AG10803 (cell line): ENCODE measurements around the genes AQP10 and EFNA3.

DNA sequence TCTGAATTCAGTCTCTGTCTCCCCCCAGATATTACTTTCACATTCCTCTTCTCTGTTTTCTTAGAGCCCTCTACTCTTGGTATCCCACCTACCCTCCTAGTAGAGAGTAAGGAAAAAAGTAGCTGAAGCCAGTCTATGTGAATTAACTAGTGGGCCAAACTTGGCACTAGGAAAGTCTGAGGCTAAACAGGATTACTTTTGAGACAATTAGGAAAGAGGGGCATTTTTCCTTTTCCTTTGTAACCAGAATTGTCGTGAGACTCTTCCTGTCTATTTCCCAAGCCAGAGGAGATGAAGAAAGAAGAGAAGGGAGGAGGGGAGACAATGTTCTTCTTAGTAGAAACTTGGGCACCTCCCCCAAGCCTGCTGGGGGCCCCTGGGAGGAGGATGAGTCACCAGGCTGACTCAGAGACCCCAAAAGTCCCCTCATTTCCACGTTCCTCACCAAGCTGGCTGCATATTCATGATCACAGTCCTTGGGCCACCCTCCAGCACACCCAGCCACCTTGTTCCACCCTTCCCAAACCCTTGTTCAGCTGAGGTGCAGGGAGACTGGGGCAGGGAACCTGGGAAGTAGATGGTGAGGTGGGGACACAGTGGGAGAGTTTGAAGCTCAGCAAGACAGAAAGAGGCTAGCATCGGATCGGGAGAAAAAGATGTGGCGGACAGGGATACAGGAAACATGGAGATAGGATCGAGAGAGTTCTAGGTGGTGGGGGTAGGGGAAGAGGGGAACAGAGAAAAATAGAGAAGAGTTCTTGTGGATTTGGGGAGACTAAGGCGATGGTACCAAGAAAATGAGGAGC lies 848 bp downstream of the RAB13 start:
- RRBS, result no CpG with 5 or more reads among the region's 7 CpGs

DNA sequence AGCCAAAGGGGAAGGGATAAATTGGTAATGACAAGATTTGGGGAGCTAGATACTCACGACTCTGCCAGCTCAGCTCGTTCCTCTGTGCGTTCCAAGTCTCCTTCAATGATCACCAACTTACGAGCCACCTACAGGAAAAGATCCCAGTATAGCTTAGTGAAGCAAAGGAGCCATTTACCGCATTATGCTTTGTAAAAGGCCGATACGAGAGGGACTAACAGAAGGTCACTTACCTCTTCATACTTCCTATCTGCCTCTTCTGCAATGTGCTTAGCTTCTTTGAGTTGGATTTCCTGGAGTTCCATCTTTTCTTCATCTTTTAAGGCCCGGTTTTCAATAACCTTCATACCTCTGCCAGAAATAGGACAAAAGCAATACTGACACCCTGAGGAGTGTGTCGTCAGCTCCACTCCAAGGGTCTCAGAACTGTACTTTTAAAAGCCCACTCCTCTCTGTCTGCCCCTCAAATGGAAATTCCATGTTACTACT lies 19.0 kb downstream of the TPM3 start:
- RRBS, result no CpG with 5 or more reads among the region's 9 CpGs

- RRBS, result under 1% methylated on average over 12 of the region's 58 CpGs
Measured at GRCh38 chr1:154221015-154222244, 675 bp downstream of the UBAP2L start.

DNA sequence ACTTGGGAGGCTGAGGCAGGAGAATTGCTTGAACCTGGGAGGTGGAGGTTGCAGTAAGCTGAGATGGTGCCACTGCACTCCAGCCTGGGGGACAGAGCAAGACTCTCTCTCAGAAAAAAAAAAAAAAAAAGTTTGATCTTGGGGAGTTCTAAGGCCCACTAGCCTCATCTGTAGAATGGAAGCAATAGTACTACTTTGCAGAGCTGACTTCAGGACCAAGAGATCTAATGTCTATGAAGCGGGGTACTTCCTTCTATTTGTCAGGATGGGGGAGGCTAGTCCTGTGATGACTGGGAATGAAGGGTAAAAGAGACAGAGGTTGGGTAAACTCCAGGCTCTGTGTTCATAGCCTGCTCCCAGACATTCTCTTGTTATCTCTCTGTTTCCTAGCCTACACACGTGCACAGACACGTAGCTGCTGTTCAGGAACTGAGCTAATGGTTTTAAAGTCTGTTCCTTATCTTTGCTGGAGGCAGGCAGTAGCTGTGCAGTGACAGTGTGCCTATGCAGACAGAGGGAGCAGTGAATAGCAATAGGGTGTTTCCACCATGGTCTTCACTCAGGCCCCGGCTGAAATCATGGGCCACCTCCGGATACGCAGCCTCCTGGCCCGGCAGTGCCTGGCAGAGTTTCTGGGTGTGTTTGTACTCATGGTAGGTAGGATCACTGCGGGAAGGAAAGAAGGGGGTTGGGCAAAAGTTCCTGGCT lies at the start of gene AQP10:
Gene AQP10, plus strand, starts transcription at position 486 of the 708 bp plus-strand sequence.
- RRBS, result no CpG with 5 or more reads among the region's 8 CpGs

- RRBS, result no CpG with 5 or more reads among the region's 11 CpGs
Measured at GRCh38 chr1:154409985-154410930, 5.1 kb downstream of the IL6R start.

- RRBS, result no CpG with 5 or more reads among the region's 5 CpGs
Measured at GRCh38 chr1:154425530-154426125, 20.5 kb downstream of the IL6R start.

DNA sequence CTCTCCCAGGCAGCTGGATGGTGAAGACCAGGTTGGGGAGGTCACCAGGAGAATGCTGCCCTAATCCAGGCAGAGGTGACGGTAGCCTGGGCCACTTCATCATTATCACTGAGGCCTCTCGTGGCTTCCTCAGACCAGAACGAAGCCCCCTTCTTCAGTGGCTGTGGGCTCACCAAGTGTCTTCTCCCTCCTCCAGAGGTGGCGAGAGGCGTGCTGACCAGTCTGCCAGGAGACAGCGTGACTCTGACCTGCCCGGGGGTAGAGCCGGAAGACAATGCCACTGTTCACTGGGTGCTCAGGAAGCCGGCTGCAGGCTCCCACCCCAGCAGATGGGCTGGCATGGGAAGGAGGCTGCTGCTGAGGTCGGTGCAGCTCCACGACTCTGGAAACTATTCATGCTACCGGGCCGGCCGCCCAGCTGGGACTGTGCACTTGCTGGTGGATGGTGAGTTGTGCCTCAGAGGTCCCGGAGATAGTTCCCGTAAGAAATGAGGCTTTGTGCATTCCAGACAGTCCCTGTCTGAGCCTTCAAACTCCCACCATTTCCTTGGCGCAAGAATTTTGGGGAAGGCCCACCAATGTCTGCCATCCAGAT lies 24.0 kb downstream of the IL6R start:
- RRBS, result 54% methylated on average over 5 of the region's 17 CpGs

GRCh38 chr1:154434276-154435439 lies 29.5 kb downstream of the IL6R start:
- RRBS, result 7% methylated on average over 6 of the region's 31 CpGs

DNA sequence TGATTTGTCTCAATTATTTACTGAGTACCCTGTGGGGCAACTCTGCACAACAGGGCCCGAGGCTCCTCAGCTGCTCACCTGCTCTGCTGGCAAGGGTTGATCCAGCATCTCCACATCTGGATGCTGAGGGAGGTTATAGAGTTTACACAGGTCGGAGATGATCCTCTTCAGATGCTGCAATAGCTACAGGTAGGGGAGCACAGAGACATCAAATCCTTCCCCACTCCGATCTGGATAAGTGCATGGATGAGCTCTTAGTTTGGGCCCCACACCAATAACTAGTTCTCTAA lies 3.2 kb downstream of the UBE2Q1 start:
- RRBS, result no CpG with 5 or more reads among the region's 3 CpGs

GRCh38 chr1:154559168-154560032 lies 938 bp upstream of the UBE2Q1 start:
- RRBS, result no CpG with 5 or more reads among the region's 26 CpGs

DNA sequence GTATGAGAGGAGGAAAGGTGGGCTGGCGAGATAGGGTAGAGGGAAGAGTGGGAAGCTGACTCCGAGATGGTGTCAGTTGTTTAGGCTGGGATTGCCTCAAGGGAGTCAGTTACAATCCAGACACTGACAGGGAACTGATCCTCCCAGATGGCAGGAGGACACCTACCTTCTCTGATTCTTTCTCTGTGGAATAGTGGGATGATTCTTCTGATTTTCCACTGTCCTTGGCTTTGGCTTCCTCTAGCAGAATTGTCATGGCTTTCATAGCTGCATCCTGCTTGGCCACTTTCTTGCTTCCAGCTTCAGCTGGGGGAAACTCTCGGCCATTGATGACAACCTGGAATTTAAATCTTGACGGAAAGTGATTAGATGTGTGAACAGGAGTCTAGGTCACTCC lies 9.8 kb downstream of the ADAR start:
- RRBS, result no CpG with 5 or more reads among the region's 4 CpGs

DNA sequence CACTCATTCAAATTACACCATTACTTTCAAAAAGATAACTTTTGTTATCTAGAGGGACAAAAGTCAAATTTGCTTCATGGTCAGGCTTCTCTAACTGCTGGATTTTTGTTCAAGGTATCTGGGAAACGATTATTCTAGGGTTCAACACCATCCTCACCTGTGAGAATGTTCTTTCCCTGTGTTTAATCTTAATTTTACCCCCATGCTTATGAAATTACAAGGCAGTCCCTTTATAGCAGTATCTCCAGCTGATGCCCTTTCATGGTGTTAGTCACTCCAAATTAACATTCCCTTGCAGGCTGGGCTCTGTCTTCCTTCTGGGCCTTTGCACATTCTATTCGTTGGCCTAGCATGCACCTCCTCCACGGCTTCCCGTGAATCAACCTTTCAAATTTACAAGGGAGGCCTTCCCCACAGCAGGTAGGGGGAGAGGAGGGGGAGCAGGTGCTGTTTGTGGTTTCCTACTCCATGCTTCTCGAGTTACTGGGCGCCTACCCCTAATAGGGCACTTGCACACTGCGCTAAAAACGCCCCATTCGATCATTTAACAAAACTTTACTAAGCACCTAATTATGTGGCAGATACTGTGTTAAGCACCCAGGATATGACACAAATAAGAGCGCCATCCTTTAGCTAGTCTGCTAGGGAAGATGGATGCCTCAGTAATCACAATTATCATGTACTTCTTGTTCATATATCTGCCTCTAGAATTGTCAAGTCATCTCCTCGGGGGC lies 1.4 kb upstream of the ADAR start:
- RRBS, result no CpG with 5 or more reads among the region's 11 CpGs

DNA sequence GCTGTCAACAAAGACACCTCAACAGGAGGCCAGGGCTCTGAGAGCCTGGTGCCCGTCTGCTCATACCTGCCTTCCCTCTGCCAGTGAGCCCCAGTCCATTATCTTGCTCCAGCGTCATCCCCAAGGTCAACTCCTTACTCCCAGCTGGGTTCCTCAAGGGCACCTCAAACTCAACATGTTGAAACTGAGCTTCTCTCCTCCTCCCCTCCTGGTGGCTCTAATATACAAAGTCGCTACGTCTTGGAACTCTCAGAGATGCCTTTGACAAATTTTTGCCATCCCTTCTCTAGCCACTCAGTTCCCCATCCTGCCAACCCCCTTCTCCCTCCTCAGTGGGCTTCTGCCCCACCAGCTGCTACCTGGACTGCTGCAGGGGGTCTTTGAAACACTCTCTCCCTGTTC lies 3.2 kb downstream of the PBXIP1 start:
- RRBS, result no CpG with 5 or more reads among the region's 4 CpGs

DNA sequence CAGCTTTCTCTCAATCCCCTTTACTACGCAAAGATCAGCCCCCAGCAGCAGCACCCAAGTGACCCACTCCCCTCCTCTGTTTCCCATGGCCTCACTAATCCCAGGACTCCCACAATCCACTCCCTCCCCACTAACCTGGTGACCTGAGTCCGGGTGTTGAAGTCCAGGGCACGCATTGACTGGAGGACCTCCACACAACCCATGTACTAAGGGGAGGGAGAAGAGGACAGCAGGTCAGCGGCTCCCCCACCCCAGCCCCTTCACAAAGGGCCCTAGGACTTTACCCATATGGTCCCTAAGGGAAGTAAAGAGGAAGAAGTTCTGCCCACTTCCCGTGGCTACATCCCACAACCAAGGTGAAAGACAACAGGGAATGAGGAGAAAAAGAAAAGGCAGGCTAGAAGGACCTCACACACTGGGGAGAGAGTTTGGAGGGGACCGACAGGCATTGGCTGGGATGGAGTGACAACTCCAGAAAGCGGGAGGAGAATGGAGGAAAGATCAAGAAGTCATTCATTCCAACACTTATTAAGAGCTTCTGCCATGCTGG lies 1.2 kb downstream of the SHC1 start:
- RRBS, result no CpG with 5 or more reads among the region's 7 CpGs

GRCh38 chr1:155000435-155001630 lies 1.8 kb upstream of the ZBTB7B start:
- RRBS, result 2% methylated on average over 17 of the region's 63 CpGs

DNA sequence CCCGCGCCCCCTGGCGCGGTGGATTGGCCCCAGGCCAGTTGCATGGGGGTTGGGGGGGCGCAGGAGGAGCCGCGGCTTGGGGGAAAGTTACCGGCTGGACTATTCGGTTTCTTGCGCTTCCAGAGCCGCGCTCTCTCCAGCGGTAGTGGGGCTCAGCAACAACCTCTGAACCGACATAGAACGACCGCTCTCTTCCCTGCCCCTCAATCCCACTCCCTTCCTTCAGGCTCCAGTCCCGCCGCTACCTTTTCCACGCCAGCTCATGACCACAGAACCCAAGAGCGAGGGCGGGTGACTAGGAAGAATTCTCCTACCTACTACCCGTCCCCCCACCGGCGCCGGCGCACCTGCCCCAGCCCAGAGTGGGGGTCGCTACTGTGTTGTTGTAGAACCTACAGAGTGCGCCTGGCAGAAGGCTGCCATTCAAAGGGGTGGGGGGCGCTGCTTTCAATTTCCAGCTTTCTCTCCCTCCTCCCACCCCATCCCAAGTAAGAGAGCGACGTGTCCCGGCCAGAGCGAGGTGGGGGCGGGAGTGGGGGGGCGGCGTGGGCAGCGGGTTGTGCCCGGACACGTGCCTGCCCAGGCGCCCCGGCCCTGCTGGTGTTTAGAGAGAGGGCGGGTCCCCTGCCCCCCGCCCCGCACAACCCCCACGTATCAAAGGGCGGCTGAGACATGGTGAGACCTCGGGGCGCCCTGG lies 916 bp downstream of the ZBTB7B start:
- RRBS, result 2% methylated on average over 7 of the region's 48 CpGs

- RRBS, result no CpG with 5 or more reads among the region's 15 CpGs
Measured at GRCh38 chr1:155008243-155009176, 5.9 kb downstream of the ZBTB7B start.

- RRBS, result no CpG with 5 or more reads among the region's 28 CpGs
Measured at GRCh38 chr1:155015989-155016853, 13.6 kb downstream of the ZBTB7B start.

DNA sequence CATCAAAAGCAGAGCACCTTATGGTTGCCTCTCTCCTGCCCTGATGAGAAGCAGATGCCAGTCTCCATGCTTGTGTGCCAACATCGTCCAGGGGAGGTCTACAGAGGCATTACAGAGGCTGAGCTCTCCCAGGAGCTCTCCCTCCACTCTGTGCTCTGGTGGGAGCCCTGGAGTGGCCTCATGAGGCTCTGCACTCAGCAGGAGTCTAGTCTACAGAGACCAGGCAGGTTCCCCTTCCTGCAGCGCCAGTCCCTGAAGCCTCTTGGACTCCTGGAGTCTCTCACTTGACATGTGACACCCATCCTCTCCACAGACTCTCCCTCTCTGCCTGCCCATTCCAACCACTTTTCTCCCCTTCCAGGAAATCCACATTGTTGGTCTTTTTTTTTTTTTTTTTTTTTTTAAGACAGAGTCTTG lies 3.4 kb downstream of the DCST1 start:
- RRBS, result no CpG with 5 or more reads among the region's 2 CpGs

DNA sequence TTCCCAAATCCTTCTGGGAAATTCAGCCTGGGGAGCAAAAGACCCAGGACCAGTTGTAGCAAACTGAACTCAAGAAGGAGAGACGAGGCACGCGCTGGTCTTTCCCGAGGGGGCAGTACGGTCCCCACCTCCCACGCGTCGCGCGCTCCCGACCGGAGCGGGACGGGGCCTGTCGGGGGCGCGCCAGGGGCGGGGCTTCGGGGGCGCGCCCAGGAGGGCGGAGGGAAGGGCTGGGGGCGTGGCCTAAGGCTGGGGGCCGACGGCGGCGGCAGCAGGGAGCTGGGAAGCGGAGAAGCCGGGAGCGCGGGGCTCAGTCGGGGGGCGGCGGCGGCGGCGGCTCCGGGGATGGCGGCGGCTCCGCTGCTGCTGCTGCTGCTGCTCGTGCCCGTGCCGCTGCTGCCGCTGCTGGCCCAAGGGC lies at the start of gene EFNA3:
Gene EFNA3, plus strand, starts transcription at position 241 of the 418 bp plus-strand sequence.
- RRBS, result 2% methylated on average over 16 of the region's 45 CpGs